Pericardium (tissue), 1 donor: ENCODE data around the genes TBC1D25, PCSK1N, OTUD5, PRICKLE3 and CLCN5.

DNA sequence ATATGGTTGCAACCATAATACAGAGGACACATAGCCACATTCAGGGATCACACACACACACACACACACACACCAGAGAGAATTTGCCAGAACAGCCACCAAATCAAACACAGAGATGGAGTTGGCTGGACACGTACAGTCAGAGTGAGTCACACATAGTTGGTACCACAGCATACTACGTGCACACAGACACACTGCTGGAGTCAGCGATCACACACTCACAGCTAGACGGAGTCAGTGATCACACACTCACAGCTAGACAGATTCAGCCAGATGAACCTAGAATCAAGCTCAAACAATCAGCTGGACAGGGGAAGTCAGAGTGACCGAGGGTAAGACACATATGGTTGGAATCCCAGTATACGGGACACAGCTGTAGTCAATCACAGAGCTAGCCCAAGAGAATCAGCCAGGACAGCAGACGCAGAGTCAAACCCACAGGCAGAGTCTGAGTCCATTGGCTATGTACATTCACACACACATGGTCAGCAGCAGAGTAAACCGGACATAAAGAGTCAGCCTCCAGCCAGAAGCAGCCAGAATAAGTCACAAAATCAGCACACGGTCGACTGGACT lies 4.7 kb downstream of the SLC38A5 start:
- RRBS, result no CpG with 5 or more reads among the region's 10 CpGs

DNA sequence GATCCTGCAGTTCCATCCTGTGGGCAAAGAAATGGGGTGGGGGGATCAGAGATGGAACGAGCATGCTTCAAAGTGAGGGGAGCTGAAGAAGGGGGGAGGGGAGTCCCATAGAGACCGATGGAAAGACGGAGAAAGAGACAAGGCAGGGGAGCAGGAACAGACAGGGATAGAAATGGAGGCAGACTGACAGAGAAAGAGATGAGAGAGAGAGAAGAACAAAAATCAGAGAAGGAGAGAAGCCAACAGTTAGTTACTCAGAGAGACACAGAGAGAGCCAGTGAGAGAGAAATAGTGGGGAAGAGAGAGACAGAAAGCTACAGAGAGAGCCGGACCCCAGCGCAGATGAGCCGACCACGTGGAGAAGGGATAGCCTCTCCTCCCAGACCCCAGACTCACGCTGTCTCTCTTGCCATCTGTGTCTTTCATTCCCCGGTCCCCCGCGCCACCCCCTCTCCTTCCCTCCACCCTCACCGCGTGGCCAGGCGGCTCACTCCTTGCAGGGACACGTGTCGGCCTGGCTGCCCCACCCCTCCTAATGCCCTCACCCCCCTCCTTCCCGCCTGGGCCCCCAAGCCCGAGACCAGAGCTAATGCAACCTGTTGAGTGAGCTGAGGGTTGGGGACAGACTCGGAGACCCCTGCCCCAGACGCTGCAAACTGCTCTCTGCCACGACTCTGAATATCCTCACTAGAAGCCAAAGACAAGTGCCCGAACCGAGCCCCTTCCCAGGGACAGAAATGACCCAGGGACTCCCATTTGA lies 2.0 kb downstream of the SLC38A5 start:
- RRBS, result 16% methylated on average over 5 of the region's 23 CpGs

DNA sequence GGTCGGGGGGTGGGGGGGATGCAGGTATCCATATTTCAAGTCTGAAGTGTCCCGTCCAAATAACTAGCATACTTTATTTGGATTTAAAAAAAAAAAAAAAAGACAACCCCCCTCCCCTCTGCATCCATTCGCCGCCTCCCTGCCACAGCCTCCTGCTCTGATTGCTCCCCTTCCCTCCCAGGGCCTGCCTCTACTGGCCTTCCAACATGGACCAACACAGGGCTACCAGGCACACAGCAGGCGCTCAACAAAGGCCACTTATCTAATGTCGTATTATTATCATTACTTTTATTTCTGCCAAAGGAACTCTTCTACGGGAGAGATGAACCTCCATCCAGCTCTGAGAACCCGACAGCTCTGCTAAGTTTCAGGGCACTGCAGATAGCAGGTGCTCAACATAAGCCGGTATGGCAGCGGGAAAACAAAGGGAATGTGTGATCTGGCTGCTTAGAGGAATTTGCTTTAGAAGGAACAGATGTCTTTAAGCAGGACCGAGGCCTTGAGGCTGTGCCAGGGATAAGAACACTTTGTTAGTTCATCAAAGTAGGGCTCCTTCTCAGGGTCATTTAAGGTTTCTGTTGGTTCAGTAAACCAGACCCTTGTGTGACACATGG lies 2.6 kb upstream of the SLC38A5 start:
- RRBS, result no CpG with 5 or more reads among the region's 11 CpGs

- RRBS, result no CpG with 5 or more reads among the region's 5 CpGs
These were observed 1.3 kb upstream of the TBC1D25 start for GRCh38 chrX:48538028-48538759.

GRCh38 chrX:48539218-48540187 lies at the start of gene TBC1D25:
TSS of gene TBC1D25 (plus strand) at chrX:48539714.
- RRBS, result 31% methylated on average over 14 of the region's 72 CpGs

DNA sequence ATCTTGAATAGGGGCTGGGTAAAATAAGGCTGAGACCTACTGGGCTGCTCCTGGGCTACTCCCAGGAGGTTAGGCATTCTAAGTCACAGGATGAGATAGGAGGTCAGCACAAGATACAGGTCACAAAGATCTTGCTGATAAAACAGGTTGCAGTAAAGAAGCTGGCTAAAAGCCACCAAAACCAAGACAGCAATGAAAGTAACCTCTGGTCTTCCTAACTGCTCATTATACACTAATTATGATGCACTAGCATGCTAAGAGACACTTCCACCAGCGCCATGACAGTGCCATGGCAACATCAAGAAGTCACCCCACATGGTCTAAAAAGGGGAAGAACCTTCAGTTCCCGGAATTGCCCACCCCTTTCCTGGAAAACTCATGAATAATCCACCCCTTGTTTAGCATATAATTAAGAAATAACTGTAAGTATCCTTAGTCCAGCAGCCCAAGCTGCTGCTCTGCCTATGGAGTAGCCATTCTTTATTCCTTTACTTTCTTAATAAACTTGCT lies 3.2 kb upstream of the WAS start:
- RRBS, result no CpG with 5 or more reads among the region's 2 CpGs

GRCh38 chrX:48831176-48831590 lies 4.2 kb downstream of the PCSK1N start:
- RRBS, result 50% methylated on average over 8 of the region's 39 CpGs

- RRBS, result 18% methylated on average over 28 of the region's 49 CpGs
These were observed at the start of gene PCSK1N for GRCh38 chrX:48835395-48836034. TSS of gene PCSK1N (minus strand) at chrX:48835610.

- RRBS, result 28% methylated on average over 7 of the region's 37 CpGs
These were observed 7.0 kb downstream of the TIMM17B start for GRCh38 chrX:48890248-48891240.

DNA sequence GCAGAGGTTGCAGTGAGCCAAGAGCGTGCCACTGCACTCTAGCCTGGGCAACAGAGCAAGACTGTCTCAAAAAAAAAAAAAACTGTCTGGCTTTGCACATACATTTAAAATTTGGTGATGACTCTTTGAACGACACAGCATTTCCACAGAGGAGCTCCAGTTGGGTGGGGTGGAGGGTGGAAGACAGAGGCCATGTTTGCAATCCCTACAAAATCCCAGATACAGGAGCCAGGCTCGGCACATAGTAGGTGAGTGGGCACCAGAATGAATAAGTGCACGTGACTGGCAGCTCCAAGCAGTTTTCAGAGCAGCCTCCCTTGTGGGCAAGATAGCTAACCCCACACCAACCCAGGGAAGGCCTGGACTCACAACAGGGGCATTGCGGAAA lies 1.2 kb downstream of the TIMM17B start:
- RRBS, result no CpG with 5 or more reads among the region's 5 CpGs

DNA sequence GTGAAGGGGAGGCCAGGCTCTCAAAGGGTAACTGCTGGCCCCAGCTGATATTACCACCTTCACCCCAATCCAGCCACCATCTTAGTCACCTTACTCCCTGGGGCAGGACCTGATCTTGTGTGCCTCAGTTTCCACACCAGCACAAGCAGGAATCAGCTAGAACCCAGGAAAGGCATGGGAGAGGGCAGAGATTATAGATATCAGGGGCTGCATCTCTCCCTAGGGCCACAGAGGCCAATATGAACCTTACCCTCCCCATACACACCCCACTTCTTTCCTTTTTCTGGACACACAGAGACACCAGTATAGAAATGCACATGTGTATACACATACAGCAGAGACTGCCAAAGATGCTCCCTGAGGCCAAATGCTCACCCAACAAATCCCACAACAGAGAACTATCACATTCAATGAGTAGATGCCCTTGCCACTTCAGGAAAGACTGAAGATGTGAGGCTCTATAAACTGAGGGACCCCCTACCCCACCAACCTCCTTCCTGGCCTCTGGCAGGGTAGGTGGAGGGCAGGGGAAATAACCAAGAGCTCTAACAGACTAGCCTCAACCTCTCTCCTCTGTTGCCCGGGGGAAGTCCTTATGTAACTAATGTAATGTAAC lies 18.1 kb downstream of the OTUD5 start:
- RRBS, result no CpG with 5 or more reads among the region's 1 CpG

DNA sequence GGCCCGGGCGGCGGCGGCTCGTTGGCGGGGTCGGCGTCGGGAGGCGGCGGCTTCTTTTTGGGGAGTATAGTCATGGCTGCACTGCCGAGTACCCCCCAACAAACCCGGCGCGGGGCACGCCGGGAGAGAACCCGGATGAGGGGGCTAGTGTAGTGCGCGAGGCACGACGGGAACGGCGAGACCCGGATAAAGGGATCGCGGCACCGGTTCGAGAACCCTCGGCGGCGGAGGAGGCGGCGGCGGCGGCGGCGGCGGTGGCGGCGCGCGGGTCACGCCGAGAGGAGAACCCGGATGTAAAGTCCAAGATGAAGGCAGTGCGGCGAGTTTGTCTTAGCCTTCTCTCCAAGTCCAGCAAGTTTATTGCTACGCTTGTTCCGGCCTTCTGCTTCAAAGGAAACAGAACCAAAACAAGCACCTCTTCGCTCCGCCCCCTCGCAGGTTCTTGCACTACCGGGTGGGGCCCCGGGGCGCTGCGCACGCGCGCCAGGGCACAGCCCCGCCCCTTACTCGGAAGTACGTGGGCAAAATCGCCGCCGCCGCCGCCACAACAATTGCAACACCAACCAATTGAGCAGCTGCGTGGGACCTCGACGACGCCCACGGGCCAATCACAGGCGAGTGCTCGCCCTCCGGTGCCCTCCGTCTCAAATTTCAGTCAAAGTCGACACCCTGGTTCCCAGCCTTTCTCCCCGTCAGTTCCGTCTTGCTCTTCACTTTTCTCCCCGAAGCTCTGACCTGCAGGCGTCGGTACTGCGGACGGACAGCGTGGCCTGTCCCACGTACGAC lies at the start of gene OTUD5:
TSS of gene OTUD5 (minus strand) at position 111 of the 786 bp plus-strand sequence.
- RRBS, result 34% methylated on average over 41 of the region's 88 CpGs

DNA sequence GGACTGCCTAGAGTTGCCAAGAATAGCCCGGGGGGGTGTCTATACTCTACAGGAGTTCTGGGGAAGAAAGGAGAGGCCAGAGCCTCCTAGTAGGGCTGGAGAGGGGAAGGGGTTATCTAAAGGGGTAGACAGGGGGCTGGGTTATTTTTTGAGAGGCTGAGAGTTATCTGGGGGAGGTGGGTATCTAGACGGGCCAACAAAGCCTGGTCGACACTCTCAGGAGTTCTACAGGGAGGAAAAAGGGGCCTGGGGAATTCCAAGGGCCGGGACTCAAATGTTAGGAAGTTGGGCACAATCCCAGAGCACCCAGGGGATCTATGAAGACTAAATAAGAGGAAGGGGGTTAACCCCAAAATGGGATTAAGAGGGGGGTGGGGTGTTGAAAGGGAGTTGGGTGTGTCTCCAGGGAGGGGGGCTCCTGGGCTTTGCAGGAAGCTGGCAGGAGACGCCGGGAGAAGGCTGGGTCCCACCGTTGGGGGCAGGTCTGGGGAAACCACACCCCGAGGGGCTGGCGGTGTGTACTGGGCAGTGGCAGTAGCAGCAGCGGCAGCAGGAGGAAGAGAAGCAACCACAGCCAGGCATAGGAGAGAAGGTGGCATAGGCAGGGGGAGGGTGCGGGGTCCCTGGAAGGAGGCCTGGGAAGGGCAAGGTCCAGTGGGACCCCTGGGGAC lies 537 bp downstream of the KCND1 start:
- RRBS, result no CpG with 5 or more reads among the region's 11 CpGs

GRCh38 chrX:49178171-49178608 lies 6.5 kb downstream of the PLP2 start:
- RRBS, result no CpG with 5 or more reads among the region's 12 CpGs

DNA sequence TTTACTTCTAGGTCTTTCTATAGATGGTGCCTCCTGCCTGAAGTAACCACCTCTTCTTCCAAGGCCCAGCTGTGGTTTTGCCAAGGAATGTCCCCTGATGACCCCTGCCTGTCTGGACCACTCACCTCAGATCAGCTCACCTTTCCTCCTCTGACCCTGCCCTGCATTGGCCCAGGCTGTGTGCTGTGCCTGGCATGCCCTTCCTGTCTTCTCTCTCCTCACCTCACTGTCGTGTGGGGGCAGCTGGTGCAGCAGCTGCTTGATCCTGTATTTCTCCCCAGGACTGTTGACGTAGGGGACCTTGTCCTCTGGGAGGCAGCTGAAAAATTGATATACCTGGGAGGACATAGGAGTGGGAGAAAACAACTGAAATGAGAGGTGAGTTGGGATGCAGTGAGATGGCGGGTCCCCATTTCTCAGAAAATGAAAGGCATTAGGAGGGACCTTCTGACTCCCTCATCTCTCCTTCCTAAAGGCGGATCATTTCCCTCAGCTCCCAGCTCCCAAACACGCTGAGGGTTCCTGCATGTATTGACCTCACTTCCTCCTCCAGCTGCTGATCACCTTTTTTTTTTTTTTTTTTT lies 6.6 kb downstream of the PRICKLE3 start:
- RRBS, result no CpG with 5 or more reads among the region's 5 CpGs

DNA sequence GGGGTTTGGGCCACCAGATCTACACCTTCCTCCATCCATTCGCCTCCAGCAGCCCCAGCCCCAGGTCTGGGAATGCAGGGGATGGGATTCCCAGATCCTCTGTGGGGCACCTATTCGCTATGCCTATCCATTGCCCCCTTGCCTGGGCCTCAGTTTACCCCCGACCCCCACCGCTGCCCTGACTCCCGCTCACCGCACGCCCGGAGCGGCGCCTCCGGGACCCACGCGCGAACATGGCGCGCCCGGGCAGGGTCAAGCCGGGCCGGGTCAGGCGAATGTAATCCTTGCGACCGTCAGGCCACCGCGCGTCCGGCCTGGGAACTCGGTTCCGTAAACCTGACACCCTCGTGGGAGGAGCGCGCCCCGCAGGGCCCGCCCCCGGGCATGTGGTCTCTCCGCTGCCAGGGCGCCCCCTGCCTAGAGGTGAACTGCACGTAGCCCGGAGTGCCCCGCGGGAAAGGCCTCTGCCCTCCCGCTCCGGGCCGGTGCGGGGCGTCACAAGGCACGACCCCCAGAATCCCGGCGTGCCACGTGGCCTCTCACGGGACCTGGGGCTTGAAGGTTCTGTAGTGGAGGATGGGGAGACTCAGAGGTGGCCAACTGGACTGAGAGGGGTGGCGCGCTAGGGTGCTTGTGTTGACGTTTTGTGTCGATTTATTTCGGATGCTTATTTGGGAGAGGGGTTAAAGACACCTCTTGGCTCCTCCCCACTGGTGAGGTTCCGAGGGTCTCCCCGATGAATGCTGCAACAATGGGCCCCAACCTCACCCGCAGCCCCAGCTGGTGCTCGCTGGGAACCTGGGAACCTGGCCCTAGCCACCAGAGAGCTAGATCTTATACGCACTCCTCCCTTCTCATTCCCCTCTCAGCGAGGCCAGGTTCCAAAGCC lies at the start of gene PRICKLE3:
TSS of gene PRICKLE3 (minus strand) at position 311 of the 889 bp plus-strand sequence.
- RRBS, result 28% methylated on average over 28 of the region's 61 CpGs

DNA sequence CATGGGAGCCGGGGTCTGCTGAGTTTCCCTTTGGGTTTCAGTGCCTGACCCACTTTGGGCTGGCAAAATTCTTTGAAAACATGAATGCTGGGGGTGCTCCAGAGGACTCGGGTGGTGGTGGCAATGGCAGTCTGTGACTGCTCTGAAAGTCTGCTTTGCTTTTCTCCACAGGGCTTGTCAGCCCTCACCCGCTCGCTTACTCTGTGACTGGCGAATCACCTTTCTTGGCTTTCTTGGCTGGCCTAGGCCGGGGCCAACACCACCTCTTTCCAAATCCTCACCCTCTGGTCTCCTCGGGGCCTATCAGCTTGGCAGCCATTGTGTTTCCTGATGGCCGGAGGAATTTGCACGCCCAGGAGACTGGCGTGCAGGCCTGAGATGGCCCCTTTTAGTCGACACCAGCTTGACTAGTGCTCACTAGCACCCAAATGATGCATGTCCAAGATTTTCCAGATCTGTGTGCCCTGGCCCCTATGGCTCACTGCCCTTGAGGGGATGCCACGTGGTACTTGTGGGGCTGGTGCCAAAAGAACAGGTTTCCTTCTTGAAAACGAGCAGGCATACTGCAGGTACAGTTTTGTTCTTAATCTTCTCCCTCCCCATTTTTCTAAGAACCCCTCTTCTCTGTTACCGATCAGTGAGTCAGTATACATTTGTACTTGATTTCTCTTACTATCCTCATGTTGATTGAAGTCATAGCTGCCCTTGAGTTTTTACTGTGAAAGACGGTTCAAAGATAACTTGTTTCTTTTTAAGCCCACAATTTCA lies 7.6 kb downstream of the PPP1R3F start:
- RRBS, result 18% methylated on average over 2 of the region's 15 CpGs

DNA sequence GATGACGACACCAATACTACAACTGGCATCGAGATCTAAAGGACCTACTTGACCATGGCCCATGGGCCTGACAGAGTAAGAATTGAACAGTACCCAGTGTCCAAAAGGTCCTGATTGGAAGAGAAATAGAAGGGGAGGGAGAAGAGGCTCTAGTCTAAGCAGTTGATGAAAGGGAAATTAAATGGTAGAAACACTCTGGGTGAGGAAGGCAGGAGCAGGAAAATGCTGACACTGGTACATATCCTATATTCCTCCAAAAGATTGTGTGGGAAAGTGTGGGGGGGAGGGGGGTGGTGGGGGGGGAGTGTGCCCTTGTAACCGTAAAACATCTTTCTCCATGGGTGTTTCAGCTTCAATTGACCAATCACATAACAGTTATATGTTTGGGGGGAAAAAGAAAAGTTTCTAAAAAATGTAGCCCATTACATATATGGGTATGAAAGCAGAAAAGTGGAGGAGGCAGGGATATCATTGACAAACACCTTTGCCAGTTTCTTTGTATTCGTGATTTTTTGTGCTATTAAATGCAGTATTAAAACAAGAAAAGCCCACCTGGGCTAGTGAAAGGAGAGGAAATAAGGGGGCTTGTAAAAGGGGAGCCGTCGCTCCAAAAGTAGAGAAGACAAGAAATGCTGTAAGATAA lies 2.5 kb downstream of the USP27X start:
- RRBS, result no CpG with 5 or more reads among the region's 6 CpGs

GRCh38 chrX:49922228-49922851 lies at the start of gene CLCN5:
TSS of gene CLCN5 (plus strand) at chrX:49922596.
- RRBS, result 15% methylated on average over 19 of the region's 53 CpGs

DNA sequence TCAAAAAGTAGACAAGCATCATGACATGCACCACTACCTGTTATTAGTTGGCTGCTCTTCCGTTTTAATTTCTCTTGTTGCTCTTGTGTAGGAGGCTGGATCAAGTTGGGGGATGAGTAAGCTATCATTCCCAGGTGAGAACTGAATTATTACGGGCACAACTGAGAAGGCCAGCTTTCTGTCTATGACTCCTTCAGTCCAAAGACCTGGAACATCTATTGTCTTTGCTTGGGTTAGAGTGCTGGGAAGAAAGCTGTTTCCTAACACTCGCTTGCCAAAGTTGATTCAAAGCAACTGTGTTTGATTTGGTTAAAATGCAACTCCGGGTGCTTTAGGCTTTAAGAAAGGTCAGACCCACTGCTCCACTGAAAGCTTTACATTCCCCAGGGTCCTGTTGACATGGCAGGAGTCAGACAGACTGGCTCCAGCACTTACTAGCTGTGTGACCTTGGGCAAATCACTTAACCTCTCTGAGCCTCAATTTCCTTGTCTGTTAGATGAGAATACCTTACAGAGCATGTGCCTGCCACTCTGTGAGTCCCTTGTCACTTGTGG lies 39.1 kb downstream of the DGKK start:
- RRBS, result no CpG with 5 or more reads among the region's 4 CpGs